Neuron (in vitro differentiated cells): ENCODE data around the gene SGSH.

DNA sequence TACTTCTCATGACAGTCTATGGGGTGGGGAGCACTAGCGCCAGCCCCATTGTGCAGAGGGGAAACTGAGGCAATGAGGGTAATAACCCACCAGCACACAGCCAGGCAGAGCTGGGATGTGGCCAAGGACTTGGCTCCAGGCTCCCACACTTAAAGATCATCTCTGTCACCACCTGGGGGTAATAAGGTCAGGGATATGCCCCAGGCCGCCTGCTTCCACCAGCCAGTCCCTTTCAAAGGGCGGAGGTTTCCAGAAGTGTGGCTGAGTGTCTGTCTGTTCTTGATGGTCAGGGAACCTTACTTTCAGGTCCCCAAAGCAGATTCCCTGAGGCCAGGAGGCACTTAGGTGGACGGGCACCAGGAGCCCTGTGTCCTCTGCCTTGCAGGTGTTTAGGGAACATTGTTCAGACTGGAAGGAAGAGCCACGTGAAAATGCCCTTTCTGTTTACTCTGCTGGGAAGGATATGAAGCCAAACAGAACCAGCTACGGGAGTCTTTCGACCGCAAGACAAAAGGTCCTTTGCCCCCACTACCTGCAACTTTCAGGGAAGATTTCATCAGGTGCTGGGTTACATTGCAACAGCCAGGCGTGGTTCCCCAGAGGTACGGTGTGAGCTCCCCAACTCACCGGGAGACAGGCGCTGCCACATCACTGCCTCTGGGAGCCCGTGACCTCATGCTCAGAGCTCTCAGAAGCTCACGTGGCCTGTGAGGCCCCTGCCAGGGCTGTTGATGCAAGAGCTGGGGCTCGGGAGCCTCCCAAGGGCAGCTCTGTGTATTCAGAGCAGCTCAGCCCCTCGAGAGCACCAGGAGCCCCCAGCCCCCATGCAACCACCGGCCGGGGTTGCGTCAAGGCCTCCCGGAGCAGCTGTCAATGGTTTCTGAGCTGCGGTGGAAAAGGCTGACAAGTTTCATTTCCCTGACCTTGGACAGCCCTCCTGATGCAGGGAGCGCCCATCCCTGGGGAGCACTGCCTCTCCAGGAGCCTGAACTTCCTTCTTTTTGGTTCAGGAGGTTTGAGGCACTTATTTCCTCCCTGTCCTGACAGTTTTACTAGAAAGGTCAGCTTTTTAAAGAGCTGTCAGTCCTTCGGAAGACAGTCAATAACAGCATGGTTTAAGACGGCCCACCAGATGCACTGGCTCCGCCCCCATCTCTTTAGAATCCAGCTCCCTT lies 42.2 kb downstream of the TBC1D16 start:
- PRO-cap, result bidirectional peak, plus-strand start at position 873 of the sequence, minus-strand start at position 465 of the sequence; bidirectional peak, plus-strand start outside the sequence, minus-strand start at position 1,104 of the sequence

DNA sequence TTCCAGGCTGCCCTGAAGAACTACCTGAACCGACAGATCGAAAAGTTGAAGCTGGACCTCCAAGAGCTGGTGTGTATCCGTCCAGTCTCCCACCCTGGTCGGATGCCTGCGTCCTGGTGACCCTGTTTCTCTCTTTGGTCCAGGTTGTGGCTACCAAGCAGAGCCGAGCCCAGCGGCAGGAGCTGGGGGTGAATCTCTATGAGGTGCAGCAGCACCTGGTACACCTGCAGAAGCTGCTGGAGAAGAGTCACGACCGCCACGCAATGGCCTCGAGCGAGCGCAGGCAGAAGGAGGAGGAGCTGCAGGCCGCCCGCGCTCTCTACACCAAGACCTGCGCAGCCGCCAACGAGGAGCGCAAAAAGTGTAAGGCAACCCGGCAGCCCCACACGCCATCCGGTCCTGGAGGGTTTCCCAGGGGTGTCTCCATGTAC lies 13.5 kb downstream of the CCDC40 start:
- PRO-cap, result no peak

DNA sequence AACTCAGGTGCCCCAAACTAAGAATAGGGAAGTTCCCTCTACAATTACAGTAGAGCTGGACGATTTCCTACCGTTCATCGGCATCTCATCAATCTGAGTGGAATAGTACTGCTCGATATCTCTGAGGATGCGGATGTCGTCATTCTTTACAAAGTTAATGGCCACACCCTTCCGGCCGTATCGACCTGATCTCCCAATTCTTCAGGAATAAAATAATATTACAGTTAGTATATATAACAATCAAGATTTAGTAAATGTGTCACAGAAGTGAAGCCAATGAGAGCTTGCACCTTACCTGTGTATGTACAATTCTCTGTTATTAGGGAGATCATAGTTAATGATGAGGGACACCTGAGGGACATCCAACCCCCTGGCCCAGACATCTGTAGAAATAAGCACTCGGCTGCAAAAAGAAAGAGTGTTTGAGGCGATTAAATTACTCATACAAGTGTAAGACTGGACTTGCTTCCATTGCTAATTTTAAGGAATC lies 10.9 kb downstream of the EIF4A3 start:
- PRO-cap, result no peak

DNA sequence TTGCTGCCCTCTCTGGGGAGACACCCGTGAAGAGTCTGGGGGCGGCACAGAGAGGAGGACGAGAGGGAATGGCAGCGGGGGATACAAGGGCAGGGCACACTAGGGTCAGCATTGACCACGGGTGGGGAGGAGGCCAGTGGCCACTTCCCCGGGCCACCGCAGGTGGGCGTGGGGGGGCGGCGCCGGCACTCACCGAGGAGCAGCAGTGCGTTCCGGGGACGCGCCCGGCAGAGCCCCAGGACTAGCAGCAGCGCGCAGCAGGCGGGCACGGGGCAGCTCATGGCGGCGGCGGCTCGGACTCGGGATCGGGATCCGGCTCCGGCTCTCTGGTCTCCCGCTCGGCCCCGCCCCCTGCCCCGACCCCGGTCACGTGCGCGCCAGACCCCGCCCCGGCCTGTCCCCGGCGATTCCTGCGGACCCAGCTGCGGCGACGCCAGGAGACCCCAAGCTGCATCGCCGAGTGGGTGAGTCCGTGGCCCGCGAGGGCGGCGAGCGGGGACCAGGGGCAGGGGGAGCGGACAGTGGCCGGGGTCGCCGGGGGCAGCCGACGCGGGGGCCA lies at the start of gene SGSH:
Gene SGSH, minus strand, starts transcription at position 301 of the 559 bp plus-strand sequence.
- PRO-cap, result bidirectional peak, plus-strand start at position 427 of the sequence, minus-strand start at position 301 of the sequence

DNA sequence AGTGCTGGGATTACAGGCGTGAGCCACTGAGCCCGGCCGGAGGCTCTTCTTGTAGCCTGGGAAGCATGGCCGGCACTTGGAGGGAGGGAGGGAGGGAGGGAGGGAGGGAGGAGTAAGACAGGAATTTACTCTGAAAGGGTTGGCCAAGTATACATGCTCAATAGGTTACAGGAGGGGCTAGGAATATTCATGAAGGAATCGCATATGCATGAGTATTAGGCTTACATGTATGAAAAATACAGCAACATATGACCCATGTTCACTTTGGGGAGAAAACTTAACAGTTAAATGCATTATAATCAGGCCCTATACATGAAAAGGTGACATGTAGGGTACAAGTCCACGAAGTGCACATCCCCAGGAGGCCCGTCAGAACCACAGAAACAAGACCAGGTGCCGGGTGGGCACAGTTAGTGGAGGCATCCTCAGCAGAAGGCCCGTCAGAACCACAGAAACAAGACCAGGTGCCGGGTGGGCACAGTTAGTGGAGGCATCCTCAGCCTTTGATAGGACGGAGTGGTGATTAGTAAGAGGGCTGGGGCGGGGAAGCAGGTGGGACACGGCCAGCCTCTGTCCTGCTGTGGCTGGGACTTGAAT lies 3.3 kb upstream of the RNF213 start:
- PRO-cap, result no peak

GRCh38 chr17:80262271-80262909 lies 1.7 kb downstream of the RNF213 start:
- PRO-cap, result unidirectional peak, minus-strand start at chr17:80262794

- PRO-cap, result no peak
These were observed 4.4 kb downstream of the ENDOV start for GRCh38 chr17:80419421-80419747.

- PRO-cap, result no peak
These were observed 22.5 kb downstream of the NPTX1 start for GRCh38 chr17:80453843-80454285.

DNA sequence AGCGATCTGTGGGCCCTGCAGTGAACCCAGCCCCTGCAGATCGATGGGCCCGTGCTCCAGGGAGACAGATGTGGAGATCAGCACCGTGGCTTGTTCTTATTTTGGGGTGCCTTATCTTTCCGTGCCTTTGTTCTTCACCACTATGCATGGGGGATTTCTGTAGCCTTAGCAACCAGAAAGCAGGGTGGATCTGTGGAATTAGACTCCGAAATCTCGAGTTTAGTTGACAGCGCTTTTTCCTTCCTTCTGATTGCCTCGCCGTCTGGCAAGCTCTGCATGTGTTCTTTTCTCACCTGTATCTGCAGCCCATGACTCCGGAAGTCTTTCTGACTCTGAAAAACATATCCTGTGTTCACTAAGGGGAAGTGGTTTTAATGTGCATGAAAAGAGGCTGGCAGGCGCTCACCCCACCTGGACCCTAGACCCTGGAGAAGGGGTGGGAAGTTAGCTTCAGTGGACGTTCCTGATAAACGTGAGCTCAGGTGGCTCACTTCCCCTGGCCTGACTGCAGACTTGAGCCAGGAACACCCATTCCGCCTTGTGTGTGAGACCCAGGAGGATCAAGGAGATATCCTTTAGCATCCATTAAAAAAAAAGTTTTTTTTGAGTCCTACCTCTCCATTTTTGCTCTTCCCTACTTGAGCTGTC lies 158.5 kb downstream of the RPTOR start:
- PRO-cap, result no peak

DNA sequence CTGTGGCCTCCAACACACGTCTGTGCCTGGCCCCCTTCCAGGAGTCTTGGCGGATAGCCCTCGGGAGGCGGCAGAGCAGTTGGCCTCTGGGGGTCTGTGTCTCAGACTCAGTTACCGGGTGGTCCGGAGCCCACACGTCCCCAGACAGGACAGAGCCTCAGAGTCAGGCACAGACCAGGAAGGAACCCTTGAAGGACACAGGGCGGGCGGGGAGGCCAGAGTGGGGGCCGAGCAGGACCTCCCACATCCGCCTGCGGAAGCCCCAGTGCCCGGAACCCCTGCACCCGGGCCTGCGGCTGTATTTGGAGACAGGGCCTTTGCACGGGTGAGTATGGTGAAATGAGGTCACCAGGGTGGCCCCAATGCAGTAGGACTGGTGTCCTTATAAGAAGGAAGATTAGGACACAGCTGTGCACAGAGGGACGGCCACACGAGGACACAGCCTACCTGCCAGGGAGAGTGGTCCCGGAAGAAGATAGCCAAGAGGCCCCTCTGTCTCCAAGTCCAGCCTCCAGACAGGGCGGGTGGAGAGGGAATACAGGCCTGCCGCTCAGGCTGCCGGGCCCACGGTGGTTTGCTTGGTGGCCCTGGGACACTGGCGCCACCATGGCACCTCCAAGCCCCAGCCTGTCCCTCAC lies 22.3 kb upstream of the CHMP6 start:
- PRO-cap, result no peak

- PRO-cap, result no peak
These were observed 15.7 kb upstream of the BAIAP2 start for GRCh38 chr17:81019238-81019646.

- PRO-cap, result no peak
These were observed 47.3 kb upstream of the PVALEF start for GRCh38 chr17:81117658-81118747.

- PRO-cap, result no peak
These were observed 24.8 kb upstream of the AATK start for GRCh38 chr17:81190409-81191625.

DNA sequence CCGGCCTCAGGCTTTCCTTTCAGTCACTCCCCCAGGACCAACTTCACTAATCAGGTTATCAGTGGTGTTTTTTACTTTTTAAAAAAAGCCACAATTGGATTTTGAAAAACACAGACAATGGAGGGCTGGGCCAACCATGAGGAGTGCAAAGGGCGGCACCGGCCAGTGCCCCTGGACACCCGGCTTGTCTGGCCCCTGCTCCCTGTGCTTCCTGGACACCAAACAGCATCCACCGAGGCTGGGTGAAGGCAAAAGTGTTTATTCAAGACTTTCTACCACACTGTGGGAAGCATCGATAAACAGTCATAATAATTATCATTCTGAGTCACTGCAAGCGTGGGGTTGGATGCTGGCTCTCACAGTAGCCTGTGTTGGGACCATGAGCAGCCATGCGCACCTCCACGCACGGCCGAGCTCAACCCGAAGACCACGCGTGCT lies 5.7 kb downstream of the NDUFAF8 start:
- PRO-cap, result no peak

- PRO-cap, result no peak
These were observed 3.4 kb upstream of the SLC38A10 start for GRCh38 chr17:81298477-81299031.

- PRO-cap, result no peak
These were observed 8.9 kb upstream of the SLC38A10 start for GRCh38 chr17:81303920-81304397.

DNA sequence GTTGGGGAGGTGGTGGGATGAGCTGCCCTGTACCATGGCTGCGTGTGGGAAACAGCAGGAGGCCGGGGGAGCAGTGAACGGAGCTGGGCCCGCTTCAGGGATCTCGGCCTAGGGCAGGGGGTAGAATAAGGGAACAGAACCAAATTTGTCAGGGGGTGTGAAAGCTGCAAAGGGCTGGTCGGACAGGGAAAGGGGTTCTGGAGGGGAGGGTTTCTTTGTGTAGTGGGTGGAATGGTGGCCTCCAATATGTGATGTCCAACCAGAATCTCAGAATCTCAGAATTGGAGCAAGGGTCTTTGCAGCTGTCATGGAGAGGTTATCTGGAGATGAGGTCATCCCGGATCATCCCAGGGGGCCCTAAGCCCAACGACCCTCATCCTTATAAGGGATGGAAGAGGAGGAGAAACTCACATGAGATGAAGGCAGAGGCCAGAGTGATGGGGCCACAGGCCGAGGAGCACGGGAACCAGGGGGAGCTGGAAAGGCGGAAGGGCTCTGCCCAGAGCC lies 10.2 kb upstream of the SLC38A10 start:
- PRO-cap, result bidirectional peak, plus-strand start at position 432 of the sequence, minus-strand start at position 283 of the sequence

DNA sequence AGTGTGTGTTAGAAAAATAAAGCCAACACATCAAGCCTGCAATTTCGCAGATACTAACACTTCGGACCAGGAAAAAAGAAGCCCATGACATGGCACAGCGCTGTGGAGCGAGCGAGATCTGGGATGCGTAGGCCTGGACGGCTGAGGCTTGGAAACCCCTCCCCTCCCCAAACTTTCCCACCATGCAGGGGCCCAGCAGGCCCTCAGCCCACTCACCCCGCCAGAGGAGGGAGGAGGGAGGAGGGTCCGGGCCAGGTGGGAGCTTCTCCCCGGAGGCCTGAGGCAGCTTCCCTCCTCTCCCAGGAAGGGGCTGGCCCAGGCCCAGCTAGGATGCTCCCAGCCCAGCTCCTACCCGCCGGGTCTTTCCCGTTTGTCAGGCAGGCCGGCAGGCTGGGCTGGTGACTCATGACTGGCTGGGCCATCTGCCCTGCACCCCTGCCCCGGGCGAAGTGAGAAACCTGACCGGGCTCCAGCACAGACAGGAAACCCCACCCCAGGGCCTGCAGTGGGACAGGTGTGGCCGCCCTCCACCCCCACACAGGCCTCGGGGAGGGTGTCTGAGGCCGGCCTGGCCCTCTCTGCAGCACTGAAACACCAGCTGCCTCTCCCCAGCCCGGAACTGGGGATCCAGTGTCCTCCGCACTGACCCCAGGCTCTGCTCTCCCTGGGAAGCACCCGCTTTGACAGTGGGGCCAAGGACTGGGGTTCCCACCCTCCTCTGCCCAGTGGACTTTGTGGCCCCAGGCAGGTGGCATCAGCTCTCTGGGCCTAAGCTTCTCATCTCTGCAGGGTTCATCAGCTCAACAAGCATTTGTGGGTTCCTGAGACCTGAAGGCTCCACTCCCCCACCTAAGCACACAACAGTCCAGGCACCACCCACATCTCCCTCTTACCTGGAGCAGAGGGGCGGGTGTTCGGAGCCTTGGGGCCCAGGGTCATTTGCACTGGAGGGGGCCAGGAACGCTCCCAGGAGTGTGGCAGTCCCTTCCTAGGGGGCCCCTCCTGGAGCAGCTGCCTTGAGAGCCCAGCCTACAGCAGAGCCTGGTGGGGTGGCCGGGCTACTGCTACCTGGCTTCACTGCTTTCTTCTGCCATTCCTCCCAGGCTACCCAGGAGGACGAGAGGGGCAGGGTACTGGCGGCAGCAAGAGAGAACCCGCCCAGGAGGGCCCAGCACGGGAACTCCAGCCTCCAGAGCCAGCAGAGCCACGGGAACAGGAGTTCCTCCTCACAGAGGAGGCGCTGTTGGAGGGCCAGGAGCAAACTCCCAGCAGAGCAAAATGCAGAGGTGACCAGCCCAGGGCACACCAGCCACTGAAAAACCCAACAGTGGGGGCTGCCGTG lies 34.6 kb upstream of the SLC38A10 start:
- PRO-cap, result bidirectional peak, plus-strand start at position 362 of the sequence, minus-strand start at position 365 of the sequence; bidirectional peak, plus-strand start at position 447 of the sequence, minus-strand start at position 451 of the sequence; bidirectional peak, plus-strand start at position 1,229 of the sequence, minus-strand start at position 1,214 of the sequence

DNA sequence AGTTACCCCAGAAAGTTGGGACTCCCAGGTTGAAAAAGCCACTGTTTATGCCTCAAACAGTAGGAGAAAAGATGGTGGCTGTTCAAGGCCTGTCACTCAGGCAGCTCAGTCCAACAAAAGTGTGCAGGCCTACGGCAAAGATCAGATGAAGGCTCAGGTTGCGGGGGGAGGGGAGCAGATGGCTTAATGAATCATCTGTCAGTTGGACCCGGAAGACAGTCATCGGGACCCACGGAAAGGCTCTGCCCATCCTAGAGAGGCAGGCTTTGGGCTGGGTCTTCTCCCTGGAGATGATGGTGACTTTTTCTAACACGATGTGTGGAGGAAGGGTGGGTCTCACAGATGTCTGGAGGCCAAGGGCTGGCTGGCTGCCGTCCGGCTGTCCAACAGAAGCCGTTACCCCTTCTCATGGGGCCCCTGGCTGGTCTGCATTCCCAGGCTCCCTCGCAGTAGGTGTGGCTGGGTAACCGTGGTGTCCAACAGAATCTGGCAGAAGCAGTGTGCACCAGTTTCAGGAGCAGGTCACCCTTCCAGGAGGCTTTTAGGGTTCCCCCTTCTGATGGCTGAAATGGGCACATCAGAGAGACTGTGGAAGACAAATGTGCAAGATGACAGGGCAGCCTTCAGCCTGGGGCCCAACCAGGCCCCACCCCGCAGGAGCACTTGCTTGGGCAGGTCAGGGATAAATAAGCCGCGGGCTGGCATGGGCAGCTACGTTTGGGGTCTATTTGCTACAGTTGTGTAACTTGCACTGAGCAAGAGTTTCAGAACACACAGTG lies 45.2 kb upstream of the BAHCC1 start:
- PRO-cap, result bidirectional peak, plus-strand start at position 492 of the sequence, minus-strand start at position 123 of the sequence

- PRO-cap, result no peak
These were observed 9.3 kb downstream of the BAHCC1 start for GRCh38 chr17:81404485-81405053.